Upper lobe of left lung (tissue), 5 donors: ENCODE results near the genes CSRP1 and NAV1.

DNA sequence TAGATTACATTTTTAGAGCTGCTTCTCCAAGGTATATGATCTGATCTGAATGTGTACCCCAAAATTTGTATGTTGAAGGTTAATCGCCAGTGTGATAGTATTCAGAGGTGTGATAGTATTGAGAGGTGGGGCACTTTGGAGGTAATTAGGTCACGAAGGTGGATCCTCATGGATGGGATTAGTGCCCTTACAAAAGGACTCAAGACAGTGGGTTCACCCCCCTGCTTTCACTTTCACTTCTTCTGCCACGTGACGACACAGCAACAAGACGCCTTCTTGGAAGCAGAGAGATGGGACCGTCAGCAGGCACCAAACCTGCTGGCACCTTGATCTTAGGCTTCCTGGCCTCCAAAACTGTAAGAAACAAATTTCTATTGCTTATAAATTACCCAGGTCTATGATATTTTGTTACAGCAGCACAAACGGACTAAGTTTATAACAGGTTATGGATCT, 95.5 kb upstream of the NR5A2 start:
- PRO-cap, 2 experiments = no peak in any of the 2 experiments
- RAMPAGE, long total RNA, 4 experiments = no peak in any of the 4 experiments

DNA sequence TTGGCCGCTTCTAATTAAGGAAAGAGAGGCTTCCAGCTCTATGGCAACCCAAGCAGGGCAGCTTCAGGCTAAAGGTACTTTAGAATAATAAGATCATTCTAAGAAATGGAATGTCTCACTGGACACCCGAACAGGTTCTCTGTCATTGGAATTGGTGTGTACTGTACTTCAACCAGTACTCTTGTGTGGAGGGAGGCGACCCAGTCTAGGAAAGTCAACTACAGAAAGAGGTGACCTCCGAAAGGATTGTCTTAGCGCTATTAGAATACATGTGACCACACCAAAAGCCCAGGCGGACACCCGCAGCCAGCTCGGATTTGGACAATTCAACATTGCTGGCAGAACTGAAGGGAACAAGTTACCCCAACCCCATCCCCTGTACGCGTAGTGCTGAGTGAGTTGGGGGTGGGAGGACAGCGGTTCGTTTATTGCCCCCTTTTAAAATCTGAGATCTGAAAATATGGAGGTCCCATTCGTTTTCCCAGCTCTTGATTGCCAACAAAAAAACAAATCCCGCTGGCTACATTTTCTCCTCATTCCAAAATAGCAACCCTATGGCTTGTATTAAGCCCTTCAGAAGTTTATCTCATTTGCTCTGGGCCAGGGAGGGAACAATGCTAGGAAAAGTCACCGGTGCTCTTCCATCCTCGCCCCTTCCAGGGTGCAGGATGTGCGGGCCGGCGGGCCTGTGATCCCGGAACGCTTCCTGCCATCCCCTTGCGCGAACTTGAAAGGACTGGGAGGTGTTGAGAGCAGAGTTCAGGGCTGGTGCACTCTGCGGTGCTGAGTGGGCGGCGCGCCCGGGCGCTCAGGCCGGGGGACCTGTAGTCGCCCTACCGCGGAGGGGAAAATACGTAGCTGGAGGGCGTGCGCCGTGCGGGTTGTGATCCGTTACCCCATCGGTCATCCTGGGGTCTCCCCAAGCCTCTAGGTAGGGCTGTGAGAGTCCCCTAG, 12.8 kb downstream of the NR5A2 start:
- PRO-cap, 2 experiments = peak in 1 of 2 experiments; most common plus-strand start position 387 of the sequence (in 1); most common minus-strand start position 222 of the sequence (in 1)
- RAMPAGE, long total RNA, 4 experiments = no peak in any of the 4 experiments

- PRO-cap, 2 experiments = peak in 1 of 2 experiments; most common minus-strand start chr1:200302777 (in 1)
- RAMPAGE, long total RNA, 4 experiments = no peak in any of the 4 experiments
Observed at GRCh38 chr1:200301937-200302942, 107.6 kb downstream of the ZNF281 start.

DNA sequence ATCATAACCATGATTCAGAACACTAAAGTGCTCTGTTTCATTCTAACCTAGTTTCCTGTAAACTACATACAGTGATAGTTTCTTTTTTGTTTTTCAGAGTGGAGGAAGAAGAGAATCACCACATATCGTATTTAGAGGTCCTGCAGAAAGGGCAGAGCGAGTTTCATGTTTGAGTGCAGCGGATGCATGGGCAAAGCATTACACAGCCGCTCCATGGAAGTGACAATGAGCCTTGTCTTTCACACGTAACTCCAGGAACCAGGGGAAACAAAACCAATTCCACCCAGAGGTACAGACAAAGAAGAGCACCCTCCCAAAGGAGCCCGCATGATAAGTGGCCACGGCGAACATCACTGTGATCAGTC, 64.0 kb upstream of the ZNF281 start:
- PRO-cap, 2 experiments = no peak in any of the 2 experiments
- RAMPAGE, long total RNA, 4 experiments = no peak in any of the 4 experiments

GRCh38 chr1:200483426-200484011, 73.7 kb upstream of the ZNF281 start:
- PRO-cap, 2 experiments = peak in 1 of 2 experiments; most common plus-strand start chr1:200483634 (in 1); most common minus-strand start chr1:200483579 (in 1)
- RAMPAGE, long total RNA, 4 experiments = no peak in any of the 4 experiments

DNA sequence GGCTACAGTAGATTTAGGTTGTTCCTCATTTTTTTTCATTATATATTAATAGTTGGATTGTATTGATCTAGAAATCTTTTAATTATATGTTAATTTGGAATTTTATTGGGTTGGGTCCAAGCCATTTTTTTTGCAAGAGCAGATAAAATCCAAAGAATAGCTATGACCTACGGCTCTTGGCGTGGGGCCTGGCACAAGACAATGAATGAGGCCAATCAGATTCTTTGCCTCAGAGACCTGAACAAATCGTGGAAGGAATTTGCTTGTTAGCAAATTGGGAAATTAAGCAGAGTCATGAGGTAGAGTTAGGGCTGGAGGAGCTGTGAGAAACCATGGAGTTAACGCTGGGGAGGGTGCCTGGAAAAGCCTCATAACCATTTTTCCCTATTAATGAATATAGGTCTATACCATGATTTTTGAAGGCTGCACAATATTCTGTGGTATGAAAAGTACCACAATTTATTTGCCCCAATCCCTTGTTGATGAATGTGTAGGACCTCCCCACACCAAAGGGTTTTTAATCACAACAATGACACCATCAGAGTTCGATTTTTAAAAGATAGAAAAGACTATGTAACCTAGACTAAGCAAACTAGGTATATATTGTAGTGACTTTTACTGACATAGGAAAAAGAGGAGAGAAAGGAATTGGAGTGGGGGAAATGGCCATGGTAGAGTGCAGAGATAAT, 40.2 kb downstream of the CAMSAP2 start:
- PRO-cap, 2 experiments = peak in 1 of 2 experiments; most common plus-strand start position 302 of the sequence (in 1)
- RAMPAGE, long total RNA, 4 experiments = no peak in any of the 4 experiments

GRCh38 chr1:200852265-200852938, 20.4 kb upstream of the GPR25 start:
- PRO-cap, 2 experiments = no peak in any of the 2 experiments
- RAMPAGE, long total RNA, 4 experiments = no peak in any of the 4 experiments

GRCh38 chr1:200893111-200893982, 1.4 kb upstream of the INAVA start:
- PRO-cap, 2 experiments = no peak in any of the 2 experiments
- RAMPAGE, long total RNA, 4 experiments = no peak in any of the 4 experiments

GRCh38 chr1:200991727-200992013, 31.8 kb downstream of the KIF21B start:
- PRO-cap, 2 experiments = no peak in any of the 2 experiments
- RAMPAGE, long total RNA, 4 experiments = no peak in any of the 4 experiments

GRCh38 chr1:201019871-201020701, 3.4 kb downstream of the KIF21B start:
- PRO-cap, 2 experiments = no peak in any of the 2 experiments
- RAMPAGE, long total RNA, 4 experiments = no peak in any of the 4 experiments

GRCh38 chr1:201100062-201100578, 12.1 kb downstream of the CACNA1S start:
- PRO-cap, 2 experiments = peak in 1 of 2 experiments; most common plus-strand start chr1:201100495 (in 1); most common minus-strand start chr1:201100380 (in 1)
- RAMPAGE, long total RNA, 4 experiments = no peak in any of the 4 experiments

- PRO-cap, 2 experiments = peak in 1 of 2 experiments; most common plus-strand start chr1:201172579 (in 1)
- RAMPAGE, long total RNA, 4 experiments = no peak in any of the 4 experiments
Observed at GRCh38 chr1:201172175-201172798, 18.0 kb upstream of the TMEM9 start.

- PRO-cap, 2 experiments = no peak in any of the 2 experiments
- RAMPAGE, long total RNA, 4 experiments = no peak in any of the 4 experiments
Observed at GRCh38 chr1:201376496-201377504, 680 bp downstream of the TNNT2 start.

DNA sequence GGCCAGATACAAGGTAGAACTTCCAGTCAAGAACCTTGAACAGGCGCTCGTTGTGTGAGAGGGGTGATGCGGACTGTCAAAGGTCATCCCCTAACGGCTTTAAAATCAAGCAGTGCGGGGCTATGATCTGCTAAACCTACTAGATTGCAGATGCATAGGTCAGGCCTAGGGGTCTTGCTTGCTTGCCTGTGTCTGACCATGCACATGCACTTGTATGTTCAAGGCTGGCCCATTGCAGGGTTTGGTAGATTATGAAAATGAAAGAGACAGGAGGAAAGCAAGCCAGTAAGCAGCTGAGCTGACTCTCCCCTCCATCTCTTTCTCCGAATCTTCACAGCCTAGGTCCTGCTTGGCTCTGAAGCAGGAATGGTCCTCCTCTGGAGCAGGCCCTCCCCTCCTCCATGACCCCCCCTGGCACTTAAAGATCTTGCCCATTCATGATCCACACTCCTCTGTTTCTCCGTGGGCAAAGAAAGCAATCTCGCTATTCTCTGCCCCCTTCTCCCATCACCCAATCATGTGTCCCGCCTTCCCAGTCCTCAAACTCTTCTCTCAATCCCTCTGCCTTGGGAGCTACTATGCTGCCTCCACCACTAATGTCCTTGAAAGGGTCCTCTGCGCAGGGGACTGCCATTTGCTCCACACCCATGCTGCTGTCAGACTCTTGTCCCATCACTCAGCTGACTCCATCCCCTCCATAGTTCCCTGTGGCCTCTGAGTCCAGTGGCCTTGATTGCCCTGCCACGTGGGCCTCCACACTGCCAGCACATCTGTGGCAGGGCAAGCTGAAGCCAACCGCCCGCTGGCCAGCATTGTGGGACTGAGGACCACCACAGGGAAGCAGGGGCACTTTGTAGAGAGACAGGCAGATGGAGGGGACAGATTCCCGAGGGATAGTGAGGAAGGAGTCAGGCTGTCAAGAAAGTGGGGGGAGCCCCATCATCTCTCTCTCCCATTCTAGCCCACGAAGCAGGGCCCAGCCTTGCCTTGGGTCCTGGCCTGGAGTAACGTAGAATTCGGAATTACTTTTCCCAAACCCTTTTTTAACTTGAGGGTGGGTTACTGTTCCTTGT, 1.2 kb upstream of the TNNT2 start:
- PRO-cap, 2 experiments = no peak in any of the 2 experiments
- RAMPAGE, long total RNA, 4 experiments = no peak in any of the 4 experiments

DNA sequence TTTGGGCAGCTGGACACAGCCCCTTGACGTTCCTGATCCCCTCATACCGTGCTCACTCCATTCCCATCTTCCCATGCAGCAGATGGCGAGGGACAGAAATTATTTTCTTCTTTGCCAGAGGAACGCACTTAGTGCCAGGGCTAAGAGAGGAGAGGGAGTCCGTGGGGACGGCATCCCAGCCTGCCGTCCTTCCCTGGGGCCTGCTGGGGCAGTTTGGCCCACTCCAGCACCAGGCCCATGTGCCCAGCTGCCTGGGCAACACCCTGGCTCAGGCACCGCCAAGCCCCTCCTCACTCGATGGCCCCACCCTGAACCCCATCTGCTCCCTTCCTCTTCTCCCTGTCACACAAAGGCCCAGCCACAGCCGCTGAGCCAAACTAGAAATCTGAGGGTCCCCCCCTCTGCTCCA, 8.1 kb upstream of the TNNI1 start:
- PRO-cap, 2 experiments = no peak in any of the 2 experiments
- RAMPAGE, long total RNA, 4 experiments = no peak in any of the 4 experiments

DNA sequence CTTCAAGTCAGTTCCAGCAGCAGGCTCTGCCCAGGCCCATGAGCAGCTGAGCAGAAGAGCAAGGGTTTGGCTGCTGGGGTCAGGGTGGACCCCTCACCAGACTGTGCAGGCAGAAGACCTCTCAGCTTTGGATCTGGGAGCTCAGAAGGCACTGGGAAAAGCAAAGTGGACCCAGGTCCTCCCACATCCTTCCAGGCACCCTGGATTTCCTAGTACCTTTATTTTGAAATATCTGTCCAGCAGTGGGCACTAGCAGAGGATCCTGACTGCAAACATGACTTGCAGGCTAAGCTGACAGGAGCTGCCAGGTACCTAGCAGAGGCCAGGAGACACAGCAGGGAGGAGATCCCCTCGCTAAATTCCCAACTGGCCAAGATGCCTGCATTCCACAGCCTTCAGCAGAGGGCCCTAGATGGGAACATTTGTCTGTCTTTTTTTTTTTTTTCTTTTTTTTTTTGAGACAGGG, 13.3 kb downstream of the PHLDA3 start:
- PRO-cap, 2 experiments = no peak in any of the 2 experiments
- RAMPAGE, long total RNA, 4 experiments = no peak in any of the 4 experiments

DNA sequence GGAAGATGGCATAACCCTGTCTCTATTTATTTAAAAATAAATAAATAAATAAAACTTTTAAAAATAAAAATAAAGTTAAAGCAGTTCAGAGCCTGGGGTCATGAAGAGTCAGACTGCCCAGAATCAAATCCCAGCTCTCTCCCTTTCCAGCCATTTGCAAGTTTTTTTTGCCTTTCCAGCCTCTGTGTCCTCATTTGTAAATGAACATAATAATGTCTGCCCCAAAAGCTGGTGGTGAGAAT, 15.8 kb downstream of the CSRP1 start:
- PRO-cap, 2 experiments = no peak in any of the 2 experiments
- RAMPAGE, long total RNA, 4 experiments = no peak in any of the 4 experiments

DNA sequence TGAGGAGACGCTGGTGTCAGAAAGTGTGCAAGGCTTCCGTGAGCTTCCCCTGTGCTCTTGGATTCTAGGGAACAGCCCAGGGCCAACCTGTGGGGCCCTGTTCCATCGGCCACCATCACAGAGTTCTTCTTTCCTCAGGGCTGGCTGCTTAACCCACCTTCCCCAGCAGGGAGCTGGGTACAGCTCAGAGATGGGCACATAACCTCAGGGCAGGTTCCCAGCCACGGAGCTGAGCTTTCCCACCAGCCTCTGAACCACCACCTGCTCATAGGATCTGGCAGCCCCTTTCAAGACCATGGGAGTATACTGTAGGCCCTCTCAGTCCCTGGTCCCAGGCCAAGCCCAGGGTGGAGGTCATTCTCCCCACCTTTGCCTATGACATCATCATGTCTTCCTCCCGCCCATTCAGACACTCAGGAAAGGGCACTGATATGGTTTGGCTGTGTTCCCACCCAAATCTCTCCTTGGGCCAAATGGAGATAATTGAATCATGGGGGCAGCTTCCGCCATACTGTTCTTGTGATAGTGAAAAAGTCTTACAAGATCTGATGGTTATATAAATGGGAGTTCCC, 14.0 kb downstream of the CSRP1 start:
- PRO-cap, 2 experiments = no peak in any of the 2 experiments
- RAMPAGE, long total RNA, 4 experiments = no peak in any of the 4 experiments

DNA sequence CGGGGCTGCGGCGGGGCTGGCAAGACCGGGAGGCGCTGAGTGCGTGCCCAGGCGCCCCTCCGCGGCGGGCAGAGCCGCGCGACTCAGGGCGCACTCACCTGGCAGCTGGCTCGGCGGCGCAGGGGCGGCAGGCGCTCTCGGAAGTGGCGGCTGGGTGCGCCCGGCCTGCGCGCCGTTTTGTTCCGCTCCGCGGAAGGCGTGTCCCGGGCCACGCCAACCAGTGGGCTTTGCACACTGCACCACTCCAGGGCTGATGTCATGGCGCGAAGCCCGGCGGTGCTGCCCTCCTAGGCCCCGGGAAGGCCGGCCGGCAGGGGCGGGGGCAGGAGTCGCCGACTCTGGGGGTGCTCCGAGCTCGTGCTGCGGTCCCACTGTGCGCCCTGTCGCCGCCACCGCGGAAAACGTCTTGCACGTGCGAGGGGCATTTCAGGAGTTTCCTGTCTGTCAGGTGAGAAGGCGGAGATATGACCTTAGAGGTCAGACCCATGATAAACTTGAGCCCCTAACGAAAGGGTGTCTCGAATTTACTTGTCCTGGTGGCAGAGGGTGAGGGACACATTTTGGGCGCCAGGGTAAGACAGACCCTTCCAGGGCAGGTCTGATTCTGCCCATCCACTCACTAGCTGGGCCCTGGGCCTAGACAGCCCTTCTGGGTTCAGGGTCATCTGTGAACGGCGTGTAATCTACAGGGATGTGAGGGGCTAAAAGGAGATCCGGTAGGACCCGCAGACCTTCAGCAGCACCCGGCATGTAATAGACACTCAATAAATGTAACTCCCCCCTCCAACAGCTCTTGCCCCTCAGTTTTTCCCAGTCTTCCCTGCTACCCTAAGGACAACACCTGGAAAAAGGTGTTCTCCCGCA, at the start of gene CSRP1:
CSRP1 (minus strand) TSS at position 152 of the 864 bp plus-strand sequence.
- PRO-cap, 2 experiments = peak in 2 of 2 experiments; most common plus-strand start position 247 of the sequence (in 1); most common minus-strand start position 152 of the sequence (in 2)
- RAMPAGE, long total RNA, 4 experiments = start-site peak on the plus strand in 2 of 4 experiments, centred at positions 244 to 245 of the sequence, 24 to 105 reads per replicate; start-site peak on the minus strand in 4 of 4 experiments, centred at positions 136 to 141 of the sequence, 218 to 2,691 reads per replicate

DNA sequence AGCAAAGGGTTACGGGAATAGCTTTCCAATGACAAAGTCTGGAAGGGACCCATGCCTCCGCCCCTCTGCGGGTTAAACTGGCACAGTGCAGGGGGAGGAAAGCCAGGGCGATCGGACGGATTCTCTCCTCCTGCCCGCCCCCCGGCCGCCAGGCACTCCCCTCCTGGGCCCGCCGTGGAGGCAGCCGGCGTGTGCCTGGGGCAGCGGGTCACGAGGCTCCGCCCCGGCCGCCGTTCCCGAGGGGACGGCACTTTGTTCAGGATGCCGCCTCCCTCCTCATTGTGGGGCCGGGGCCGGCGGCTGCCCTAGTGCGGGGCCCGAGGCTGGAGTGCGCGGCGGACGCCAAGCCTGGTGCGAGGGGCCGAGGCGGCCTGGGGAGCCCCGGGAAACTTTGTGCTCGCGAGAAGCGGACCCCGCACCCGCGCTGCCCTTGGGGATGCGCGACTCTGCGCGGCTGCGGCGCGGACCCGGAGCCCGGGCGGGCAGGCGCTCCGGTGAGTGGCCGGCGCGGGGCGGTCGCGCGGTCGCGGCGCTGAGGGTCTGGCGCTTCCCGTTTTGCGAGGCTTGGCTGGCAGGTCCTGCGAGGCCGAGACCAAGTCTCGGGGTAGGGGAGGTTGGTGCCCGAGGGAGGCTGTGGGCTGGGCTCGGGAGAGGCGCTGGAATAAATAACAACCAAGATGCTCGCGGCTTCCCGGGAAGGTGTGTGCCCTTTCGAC, at the start of gene NAV1:
NAV1 (plus strand) TSS at position 279 of the 716 bp plus-strand sequence.
- PRO-cap, 2 experiments = peak in 2 of 2 experiments; most common plus-strand start position 279 of the sequence (in 2); most common minus-strand start position 542 of the sequence (in 1)
- RAMPAGE, long total RNA, 4 experiments = no peak in any of the 4 experiments